Epithelial cell of proximal tubule (primary cell): ENCODE data around the genes TSPY9, VCY and DAZ3.

- RAMPAGE, long total RNA: no peak
- RRBS: no CpG with 5 or more reads among the region's 6 CpGs
Observed at GRCh38 chrY:7279370-7279923, 367.9 kb upstream of the AMELY start.

DNA sequence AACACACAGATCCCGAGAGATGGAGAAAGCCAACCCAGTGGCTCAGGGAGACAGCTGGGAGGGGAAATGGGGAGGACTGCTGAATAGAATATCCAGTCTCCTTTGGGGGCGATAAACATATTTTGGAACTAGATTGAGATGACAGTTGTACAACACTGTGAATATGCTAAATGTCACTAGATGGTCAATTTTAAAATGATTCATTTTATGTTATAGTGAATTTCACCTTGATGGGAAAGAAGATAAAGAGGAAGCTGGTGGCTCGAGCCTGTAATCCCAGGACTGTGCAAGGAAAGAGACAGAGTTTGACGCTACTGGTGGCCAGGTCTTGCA lies 372.4 kb upstream of the AMELY start:
- RAMPAGE, long total RNA: no peak
- RRBS: no CpG with 5 or more reads among the region's 4 CpGs

DNA sequence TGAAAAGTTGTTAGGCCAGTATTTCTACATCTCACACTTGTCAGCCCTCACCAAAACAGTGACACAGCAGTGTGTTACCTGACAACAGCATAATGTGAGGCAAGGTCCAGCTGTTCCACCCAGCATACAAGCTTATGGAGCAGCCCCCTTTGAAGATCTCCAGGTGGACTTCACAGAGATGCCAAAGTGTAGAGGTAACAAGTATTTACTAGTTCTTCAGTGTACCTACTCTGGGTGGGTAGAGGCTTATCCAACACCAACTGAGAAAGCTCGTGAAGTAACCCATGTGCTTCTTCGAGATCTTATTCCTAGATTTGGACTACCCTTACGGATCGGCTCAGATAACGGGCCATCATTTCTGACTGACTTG lies 469.4 kb upstream of the TSPY4 start:
- RAMPAGE, long total RNA: no peak
- RRBS: no CpG with 5 or more reads among the region's 5 CpGs

DNA sequence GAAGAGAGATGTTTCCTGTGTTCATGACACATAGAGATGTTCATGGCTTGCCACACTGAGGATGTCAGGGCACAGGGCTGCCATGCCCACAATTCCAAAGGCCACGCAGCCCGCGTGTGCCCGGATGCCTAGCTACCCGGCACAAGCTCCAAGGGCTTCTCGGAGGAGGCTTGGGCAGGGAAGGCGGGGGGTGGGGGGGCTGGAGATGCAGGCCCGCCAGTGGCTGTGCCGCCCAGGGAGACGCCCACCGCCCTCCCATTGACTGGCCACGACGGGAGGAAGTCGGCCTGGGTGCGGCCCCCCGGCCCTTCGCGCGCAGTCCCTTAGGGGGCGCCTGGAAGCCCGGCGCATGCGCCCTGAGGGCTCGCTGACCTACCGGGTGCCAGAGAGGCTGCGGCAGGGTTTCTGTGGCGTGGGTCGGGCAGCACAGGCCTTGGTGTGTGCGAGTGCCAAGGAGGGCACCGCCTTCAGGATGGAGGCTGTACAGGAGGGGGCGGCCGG lies at the start of gene TSPY9:
TSPY9 (plus strand) TSS at position 304 of the 501 bp plus-strand sequence.
- RAMPAGE, long total RNA: no peak
- RRBS: no CpG with 5 or more reads among the region's 32 CpGs

- RAMPAGE, long total RNA: no peak
- RRBS: no CpG with 5 or more reads among the region's 33 CpGs
Observed at GRCh38 chrY:11214644-11215177, 1486.3 kb upstream of the USP9Y start.

- RAMPAGE, long total RNA: no peak
- RRBS: no CpG with 5 or more reads among the region's 17 CpGs
Observed at GRCh38 chrY:13986410-13986725, at the start of gene VCY. TSS of gene VCY (minus strand) at chrY:13986473.

DNA sequence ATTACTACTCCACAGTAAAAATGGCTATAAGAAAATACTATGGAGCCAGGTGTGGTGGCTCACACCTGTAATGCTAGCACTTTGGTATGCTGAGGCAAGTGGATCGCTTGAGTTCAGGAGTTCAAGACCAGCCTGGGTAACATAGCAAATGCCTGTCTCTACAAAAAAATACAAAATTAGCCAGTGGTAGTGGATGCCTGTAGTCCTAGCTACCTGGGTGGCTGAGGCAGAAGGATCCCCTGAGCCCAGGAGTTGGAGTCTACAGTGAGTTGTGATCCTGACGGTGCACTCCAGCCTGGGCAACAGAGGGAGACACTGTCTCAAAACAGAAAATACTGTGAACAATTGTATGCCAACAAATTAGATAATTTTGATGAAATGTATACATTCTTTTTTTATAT lies 136.6 kb downstream of the KDM5D start:
- RAMPAGE, long total RNA: no peak
- RRBS: no CpG with 5 or more reads among the region's 2 CpGs

DNA sequence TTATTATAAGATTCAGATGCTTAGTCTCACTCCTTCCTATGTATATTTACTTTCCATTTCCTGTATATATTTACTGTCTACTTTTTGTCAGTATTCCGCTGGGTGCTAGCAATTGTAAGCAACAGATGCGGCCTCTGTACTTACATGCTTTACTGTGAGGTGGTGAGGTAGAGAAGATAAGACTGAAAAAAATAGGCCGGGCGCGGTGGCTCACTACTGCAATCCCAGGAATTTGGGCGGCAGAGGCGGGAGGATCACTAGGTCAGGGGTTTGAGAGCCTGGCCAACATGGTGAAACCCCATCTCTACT lies 660 bp upstream of the EIF1AY start:
- RAMPAGE, long total RNA: no peak
- RRBS: no CpG with 5 or more reads among the region's 7 CpGs

GRCh38 chrY:20576493-20576925 lies 933 bp downstream of the EIF1AY start:
- RAMPAGE, long total RNA: no peak
- RRBS: no CpG with 5 or more reads among the region's 5 CpGs

GRCh38 chrY:24813322-24813565 lies at the start of gene DAZ3:
TSS of gene DAZ3 (minus strand) at chrY:24813393.
- RAMPAGE, long total RNA: no peak
- RRBS: no CpG with 5 or more reads among the region's 20 CpGs